Mammary microvascular endothelial cell (primary cell): Measurements from ENCODE around the gene HLX.

- RAMPAGE, long total RNA, result no peak
Observed at GRCh38 chr1:218665086-218665669, 320.0 kb downstream of the TGFB2 start.

- RAMPAGE, long total RNA, result no peak
Observed at GRCh38 chr1:219398775-219399304, 214.1 kb downstream of the ZC3H11B start.

GRCh38 chr1:219941542-219942226, 13.3 kb upstream of the SLC30A10 start:
- RAMPAGE, long total RNA, result no peak

DNA sequence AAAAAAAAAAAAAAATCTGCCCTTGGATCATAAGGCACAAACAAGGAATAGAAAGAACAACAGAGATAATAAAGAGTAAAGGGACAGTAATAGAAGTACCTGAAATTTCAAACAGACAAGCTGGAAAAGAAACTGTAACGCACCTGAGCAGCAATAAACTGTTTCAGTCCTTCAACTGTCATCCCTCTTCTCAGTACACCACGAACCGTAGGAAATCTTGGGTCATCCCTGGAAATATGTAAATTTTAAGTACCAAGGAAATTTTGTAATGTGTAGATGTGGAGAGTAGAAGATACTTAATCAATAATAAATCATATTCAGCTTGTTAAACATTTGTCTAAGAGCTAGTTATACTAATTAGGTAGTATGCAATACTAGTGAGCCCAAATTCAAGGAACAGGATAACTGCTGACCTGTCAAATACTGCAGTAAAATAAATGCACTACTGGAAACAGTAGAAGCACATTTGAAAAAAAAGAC, 27.4 kb downstream of the EPRS1 start:
- RAMPAGE, long total RNA, result no peak

GRCh38 chr1:220267209-220268158, 4.8 kb downstream of the RAB3GAP2 start:
- RAMPAGE, long total RNA, result no peak

GRCh38 chr1:220559026-220559860, 31.3 kb downstream of the MARK1 start:
- RAMPAGE, long total RNA, result no peak

DNA sequence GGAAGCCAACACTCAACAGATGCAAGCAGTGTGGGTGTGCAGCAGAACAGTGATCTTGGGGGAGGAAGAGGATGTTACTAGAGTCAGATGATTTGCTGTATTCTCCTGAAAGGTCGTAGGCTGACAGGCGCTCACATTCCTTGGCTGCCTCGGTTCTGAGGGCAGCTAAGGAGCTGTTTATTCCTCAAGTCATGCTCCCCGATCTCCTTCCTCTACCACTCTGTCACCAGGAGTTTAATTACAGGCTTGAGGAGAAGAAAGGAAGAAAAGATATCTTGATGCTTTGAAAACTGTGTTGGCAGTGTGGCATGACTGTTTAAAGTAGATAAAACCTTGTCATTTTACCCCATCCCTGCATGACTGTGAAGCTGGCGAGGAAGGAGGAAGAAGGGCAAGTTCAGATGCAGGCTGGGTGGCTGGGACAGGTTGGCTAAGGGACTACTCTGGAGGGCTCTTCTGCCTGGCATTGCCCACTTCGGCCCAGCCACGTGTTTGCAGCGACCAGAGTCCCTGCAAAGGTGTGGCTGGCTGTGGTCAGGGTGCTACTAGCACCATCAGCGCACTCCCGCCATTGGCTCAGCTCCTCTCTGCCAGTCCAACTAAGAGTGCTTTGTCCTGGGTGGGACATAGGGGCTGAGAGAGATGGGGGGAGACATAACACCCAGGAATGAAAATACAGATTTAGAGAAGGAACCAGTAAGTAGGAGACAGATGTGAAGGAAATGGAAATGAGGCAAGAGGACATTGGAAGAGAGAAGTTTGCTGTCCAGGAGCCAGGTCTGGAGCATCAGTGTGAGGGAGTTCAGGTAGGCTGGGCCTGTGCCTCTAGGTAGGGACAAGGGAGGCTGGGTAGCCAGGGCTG, 7.1 kb downstream of the C1orf115 start:
- RAMPAGE, long total RNA, result no peak

DNA sequence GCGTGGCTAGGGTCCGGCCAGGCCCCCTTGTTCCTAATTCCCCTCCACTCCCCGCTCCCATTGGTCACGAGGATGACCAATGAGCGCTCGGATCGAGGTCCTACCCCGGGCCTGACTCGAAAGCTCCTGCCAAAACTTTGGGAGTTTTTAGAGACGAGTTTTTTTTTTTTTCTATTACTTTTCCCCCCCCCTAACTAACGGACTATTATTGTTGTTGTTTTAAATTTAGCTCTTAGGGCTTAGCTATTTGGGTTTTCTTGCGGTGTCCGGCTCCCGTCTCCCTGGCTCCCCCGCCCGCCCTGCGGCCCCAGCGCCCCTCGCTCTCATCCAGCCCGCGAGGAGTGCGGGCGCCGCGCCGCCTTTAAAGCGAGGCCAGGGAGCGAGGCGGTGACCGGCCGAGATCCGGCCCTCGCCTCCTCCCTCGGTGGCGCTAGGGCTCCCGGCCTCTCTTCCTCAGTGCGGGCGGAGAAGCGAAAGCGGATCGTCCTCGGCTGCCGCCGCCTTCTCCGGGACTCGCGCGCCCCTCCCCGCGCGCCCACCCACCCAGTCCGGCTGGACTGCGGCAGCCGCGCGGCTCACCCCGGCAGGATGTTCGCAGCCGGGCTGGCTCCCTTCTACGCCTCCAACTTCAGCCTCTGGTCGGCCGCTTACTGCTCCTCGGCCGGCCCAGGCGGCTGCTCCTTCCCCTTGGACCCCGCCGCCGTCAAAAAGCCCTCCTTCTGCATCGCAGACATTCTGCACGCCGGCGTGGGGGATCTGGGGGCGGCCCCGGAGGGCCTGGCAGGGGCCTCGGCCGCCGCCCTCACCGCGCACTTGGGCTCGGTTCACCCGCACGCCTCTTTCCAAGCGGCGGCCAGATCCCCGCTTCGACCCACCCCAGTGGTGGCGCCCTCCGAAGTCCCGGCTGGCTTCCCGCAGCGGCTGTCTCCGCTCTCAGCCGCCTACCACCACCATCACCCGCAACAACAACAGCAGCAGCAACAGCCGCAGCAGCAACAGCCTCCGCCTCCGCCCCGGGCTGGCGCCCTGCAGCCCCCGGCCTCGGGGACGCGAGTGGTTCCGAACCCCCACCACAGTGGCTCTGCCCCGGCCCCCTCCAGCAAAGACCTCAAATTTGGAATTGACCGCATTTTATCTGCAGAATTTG, at the start of gene HLX:
HLX (plus strand) TSS at position 174 of the 1,147 bp plus-strand sequence.
- RAMPAGE, long total RNA, result no peak

GRCh38 chr1:220914830-220915392, 35.7 kb downstream of the HLX start:
- RAMPAGE, long total RNA, result no peak

- RAMPAGE, long total RNA, result no peak
Observed at GRCh38 chr1:220957171-220957815, 78.0 kb downstream of the HLX start.

DNA sequence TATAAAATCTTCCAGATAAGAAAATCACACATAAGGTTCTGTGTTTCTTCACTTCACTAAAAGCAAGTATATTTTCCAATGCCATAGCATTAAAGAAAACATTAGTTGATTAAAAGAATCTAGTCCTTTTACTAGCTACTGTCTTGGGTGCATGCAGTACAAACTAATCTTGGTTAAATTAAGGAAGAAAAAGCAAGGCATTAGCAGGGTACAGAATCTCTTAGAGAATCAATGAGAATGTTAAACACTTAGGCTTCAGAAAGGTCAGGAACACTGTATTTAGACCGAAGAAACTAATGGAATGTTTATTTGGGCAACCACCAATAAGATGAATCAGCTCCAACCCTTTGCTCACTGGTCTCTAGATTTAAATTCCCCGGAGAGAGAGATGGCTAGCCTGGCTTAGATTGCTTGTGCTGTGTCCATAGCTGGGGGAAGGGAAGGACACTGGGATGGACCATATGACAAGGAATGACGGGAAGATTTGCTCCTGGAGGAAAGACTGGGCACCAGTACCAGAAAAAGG, 426.7 kb downstream of the DUSP10 start:
- RAMPAGE, long total RNA, result no peak

GRCh38 chr1:221394350-221394737, 347.5 kb downstream of the DUSP10 start:
- RAMPAGE, long total RNA, result no peak

- RAMPAGE, long total RNA, result no peak
Observed at GRCh38 chr1:221707937-221708584, 33.8 kb downstream of the DUSP10 start.

GRCh38 chr1:221712159-221712761, 29.6 kb downstream of the DUSP10 start:
- RAMPAGE, long total RNA, result no peak

DNA sequence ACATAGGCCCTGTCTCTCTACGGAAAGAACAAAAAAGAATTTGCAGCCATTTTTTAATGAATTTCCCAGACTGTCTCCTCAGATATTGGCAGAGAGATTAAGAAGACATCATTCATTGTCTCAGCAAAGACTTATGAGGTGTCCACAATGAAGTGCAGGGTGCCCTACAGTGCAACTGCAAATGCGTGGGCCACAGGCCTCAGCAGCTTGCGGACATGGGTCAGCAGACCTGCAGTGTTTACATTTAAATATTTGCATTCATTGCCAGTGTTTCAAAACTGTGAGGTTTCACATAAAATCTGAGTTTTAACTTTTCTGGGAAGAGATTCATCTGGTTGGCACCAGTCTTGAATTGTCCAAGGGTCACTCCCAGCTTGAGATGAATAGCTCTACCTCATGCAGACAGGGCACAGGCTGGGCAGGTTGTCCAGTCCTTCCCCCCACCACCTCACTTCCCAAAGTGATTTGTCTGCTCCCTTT, 286.8 kb upstream of the DUSP10 start:
- RAMPAGE, long total RNA, result no peak

DNA sequence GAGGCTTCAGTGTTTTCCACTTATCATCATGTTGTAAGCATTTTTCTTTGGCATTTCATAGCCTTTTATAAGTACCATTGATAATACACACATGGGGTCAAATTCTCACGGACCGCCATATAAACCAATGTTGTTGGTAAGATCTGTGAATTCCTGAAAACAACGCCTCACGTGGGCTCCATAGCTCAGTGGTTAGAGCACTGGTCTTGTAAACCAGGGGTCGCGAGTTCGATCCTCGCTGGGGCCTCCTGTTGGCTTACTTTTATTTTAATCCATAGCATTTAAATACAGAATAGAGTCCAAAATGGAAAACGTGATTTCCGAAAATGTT, 83.1 kb downstream of the HHIPL2 start:
- RAMPAGE, long total RNA, result no peak

DNA sequence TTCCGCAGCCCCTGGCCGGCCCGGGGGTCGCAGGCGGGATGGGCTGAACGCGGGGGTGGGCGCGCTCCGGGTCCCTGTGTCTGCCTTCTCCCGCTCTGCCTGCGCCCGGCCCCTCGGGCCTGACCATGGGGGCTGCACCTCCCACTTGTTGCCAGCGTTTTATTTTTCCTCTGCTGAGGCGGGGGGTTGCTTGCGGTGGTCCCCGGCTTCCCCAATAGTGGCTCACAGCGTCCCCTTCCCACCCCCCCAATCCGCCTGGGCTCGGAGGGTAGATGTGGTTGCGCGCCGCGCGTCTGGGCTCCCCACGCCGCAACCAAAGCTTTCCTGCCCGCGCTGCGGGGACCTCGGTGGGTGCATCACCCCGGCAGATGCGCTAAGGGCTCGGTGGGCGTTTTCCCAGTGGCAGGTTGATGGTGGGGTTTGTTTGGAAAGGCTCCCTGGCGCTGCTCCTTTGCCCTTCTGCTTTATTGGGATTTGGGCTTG, 495 bp downstream of the MIA3 start:
- RAMPAGE, long total RNA, result no peak

DNA sequence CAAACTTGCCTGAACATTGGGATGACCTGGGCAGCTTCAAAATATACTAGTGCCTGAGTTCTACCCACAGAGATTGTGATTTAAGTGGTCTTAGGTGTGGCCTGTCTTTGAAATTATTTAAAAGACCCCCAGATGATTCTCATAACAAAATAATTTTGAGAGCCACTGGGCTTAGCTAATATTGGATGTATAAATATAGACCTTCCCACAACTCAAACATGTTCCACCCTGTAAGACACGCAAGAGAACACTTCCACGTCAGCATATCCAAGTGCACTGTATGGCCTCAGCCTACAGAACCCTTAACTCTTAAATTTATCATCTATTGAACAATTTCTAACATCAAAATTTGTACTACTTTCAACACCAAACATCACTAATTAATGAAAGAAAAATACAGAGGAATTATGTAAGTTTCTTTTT, 2.4 kb downstream of the FAM177B start:
- RAMPAGE, long total RNA, result no peak

GRCh38 chr1:222843936-222844498, 29.2 kb downstream of the DISP1 start:
- RAMPAGE, long total RNA, result no peak

GRCh38 chr1:223006963-223007928, 135.8 kb downstream of the TLR5 start:
- RAMPAGE, long total RNA, result no peak